Choroid plexus epithelial cell (primary cell): ENCODE data around the gene TMEM178A.

- RRBS = no CpG with 5 or more reads among the region's 10 CpGs
These were observed 1.3 kb downstream of the SRSF7 start for GRCh38 chr2:38749769-38750262.

DNA sequence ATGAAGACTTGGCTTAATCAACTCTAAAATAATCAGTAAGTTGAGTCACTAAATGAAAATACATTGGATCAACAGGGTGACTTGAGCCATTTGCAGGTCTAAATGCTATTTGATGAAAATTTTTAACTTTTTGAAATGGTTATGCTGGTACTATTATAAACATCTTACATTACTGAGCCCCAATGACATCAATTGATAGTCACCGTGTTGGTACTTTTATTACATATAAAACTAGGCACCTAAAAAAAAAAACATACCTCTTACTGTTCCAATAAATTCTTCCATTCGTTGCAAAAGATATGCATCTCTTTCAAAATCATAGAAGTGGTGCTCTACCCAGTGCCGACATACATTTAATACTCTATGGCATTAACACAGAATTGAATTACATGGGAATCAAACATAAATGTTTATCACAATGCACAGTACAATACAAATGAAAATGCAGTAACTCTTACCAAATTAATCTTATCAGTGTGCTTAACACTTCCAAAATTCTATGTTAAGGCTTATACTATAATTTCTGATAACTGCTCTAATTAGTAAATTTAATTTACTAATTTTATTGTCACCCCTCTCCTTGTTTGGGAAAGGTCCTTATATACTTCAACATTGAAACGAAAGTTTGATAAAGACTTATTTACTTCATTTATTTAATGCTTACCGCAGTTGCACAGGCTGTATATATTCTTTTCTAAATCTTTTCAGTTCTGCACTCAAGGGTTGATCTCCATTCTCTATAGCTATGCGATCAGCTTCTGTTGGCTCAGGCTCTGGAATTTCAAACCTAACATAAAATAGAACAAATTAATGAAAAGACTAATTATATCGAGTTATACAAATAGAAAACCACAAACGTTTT is 107.4 kb downstream of the SOS1 start:
- RRBS = no CpG with 5 or more reads among the region's 8 CpGs

DNA sequence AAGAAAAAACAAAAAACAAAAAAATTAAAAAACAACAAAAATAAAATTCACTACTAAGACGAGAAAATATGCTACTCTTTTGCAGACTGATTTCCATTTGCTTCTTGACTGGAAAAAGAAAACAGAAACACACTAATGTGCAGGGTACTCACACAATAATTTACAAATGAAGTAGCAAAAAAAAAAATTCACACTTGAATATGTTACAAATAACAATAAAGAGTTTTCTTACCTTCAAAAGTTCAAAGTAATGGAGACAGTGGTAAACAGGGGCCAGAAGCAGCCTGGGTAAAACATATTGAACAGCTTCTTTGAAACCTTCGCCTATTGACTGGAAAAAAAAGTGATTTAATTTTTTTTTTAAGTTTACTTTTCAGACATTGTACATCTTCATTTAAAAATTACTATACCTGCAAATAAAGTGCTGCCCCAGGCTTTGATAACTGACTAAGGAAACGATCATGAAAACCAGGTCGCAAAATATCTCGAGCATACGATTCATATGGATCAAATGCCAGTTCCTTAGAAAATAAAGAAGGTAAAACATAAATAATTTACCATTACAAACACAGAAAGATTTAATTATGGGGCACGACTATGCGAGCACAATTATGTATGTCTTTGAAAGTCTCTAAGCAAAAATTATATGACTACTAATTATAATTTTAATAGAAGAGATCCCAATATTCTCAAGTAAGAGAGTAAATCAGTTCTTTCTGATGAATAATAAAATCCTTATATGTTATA is 85.7 kb downstream of the SOS1 start:
- RRBS = no CpG with 5 or more reads among the region's 8 CpGs

GRCh38 chr2:39108245-39108667 is 12.6 kb downstream of the SOS1 start:
- RRBS = no CpG with 5 or more reads among the region's 1 CpG

GRCh38 chr2:39123672-39124188 is 2.9 kb upstream of the SOS1 start:
- RRBS = no CpG with 5 or more reads among the region's 19 CpGs

DNA sequence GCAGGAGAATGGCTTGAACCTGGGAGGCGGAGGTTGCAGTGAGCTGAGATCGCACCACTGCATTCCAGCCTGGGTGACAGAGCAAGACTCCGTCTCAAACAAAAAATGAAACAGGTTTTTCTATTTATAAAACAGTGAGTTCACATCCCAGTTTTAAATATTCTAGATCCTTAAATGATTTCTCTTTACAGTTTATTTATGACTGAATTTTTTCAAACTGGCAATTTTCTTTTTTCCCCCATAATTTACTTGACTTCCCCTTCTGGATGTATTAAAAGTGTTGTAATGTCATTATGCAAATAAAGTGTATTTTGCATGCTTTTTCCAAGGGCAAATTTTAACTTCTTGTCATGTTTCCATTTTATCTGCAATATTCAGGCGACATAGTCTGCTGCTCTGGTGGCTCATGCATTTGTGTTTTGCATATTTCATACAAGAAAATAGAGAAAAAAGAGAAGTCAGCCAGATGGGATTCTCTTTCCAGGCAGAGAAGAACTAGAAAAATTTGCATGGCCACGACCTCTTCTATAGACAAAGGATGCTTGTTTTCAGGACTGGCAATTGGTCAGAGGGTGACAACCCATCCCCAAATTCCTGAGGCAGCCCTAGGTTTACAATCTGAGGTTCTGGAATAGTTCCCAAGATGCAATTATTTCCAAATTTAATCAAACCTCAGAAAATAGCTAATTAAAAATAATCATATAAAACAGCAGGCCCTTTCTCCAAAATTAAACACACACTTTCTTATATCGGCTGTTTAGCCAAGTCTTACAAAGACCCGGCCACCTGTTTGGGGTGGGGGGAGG is 20.4 kb upstream of the SOS1 start:
- RRBS = no CpG with 5 or more reads among the region's 7 CpGs

DNA sequence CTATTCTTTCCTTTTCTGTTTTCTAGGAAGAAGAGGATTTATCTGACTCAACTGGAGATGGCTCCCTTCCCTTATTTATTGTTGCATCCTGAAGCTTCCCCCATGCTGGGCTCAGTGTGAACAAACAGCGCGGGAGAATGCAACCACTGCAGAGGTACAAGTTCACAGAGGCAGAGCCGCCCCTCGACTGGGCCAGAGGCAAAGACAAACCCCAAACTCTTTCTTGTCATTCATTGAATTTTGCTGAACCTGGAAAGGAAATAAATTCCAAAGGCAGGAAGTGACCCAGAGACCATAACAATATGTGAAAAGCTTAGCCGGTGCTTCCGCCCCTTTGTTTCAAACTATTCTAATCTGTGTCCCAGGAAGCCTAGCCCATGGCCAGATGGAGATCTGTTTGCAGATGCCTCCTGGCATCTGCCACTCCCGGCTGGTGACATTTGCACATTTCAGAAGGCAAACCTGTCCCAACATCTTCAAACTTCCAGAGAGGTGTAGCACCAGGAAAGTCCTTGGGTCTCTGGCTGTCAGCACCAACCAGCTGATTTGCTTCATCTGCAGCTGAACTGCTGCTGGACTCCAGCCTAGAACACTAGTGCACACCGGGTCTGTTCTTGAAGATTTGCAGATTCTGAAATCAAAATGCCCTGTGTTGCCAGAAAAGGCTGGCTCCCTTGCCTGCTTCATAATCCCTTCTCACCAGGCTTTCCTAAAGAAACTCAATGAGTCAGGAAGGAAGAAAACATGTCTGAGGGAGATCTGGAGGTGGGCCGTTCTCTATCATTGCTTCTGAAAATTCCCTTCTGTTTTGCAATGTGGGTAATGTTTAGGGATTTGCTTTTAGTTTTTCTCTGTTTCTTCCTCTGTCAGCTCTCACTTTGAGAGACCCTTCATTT is 79.6 kb upstream of the MAP4K3 start:
- RRBS = 7% methylated on average over 1 of the region's 9 CpGs

GRCh38 chr2:39665775-39666688 is at the start of gene TMEM178A:
TMEM178A (plus strand) TSS chr2:39665917.
- RRBS = 1% methylated on average over 59 of the region's 105 CpGs

DNA sequence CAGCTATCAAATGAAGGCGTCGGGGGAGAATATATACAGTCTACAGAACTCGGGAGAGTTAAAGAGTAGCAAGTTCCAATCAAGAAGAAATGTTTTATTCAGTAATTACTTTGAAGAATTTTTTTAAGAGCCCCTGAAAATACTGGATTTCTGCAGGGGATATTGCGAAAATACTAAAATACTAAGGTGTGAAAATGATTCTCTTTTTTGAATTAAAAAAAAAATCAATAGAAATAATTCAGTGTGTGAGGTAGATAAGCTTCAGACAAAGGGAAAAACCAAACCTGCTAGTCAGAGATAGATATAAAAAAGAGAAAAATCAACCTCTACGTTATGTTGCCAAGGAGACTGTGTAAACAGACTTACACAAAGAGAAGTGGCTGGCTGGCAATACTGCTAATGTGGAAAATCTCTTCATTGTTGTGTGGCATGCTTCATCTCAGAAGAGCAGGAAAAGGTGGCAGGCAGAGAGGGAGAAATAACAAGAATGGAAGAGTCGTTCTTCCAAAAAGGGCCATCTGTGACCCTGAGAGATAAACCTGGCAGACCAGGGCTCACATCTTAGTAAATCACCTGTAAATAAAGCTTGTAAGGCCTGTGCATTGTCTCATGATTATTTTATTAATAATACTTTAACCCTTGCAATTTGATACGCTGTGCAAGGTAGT is 200.8 kb downstream of the SLC8A1 start:
- RRBS = no CpG with 5 or more reads among the region's 7 CpGs

- RRBS = no CpG with 5 or more reads among the region's 9 CpGs
These were observed 84.4 kb downstream of the SLC8A1 start for GRCh38 chr2:40367290-40368091.

DNA sequence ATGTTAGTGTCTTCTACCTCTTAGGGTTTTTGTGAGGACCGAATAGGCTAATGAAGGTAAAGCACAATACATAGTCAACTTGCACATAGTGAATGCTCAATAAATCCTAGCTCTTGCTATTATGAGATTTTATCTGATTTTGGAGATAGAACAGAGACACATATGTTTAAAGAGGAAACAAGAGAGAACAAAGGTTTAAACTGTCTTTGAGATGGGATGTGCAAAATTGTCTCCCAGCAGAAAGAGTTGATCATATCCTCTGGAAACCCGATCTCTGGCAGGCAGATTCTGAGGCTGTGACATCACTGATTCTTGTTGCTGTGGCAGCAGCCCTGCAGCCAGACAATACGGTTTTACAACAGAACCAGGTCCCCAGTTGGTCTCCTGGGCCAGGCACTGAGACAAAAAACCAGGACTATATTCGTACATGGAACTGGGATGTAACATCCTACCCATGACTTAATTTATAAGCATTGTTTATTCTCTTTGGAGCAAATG is 80.3 kb downstream of the SLC8A1 start:
- RRBS = no CpG with 5 or more reads among the region's 4 CpGs

DNA sequence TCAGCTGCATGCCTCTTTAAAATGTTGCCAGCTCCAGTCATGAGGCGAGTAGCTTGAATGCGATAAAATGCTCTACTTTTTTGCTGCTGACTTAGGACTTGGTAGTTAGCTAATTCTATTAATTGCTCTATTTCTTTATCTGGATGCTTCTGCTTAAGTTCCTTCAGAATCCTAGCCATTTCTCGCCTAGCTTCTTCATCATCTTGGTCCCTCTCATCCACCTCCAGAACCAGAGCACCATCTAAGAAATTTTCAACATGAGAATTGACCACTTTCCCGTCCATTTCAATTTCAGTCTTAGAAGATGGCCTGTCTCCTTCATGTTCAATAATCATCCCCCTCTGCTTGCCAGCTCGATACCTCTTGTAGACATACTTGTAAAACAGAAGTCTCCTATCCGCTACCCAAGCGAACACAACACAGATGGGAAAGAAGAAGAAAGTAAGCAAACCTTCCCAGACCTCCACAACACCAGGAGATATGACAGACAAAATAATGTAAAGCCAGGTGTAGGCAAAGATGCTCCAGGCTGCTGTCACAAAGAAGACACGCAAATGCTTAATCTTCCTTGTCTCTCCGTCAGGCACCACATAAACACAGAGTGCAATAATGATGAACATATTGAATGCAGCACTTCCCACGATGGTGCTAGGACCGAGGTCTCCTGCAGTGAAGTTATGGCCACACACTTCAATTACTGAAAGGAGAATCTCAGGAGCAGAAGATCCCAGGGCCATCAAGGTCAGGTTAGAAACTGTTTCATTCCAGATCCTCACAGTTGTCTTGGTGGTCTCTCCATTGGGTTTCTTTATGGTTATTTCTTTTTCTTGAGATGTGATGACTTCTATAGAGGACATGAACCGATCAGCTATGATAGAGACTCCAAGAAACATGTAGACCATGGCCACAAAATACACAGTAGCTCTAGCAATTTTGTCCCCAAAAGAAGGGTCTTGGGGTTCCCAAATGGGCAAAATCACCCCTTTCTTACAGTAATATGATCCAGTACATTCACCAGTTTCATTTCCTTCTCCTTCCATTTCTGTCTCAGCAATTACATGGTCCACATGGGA is 22.4 kb downstream of the SLC8A1 start:
- RRBS = no CpG with 5 or more reads among the region's 12 CpGs

DNA sequence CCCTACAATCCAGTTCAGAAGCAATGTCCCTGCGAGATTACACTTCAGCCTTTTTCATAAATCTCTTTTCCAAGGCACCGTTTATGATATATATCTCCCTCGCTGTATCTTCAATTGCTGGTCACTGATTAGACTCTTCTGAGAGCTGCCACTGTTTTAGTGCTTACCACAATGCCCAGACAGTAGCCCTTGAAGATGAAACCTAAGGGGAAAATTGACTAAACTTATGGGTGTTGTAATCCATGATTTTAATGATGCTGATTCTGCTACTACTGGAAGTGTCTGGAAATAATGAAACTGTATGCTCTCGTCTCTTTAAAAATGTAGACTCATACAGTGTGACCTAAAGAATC is 5.4 kb upstream of the SLC8A1 start:
- RRBS = no CpG with 5 or more reads among the region's 4 CpGs

DNA sequence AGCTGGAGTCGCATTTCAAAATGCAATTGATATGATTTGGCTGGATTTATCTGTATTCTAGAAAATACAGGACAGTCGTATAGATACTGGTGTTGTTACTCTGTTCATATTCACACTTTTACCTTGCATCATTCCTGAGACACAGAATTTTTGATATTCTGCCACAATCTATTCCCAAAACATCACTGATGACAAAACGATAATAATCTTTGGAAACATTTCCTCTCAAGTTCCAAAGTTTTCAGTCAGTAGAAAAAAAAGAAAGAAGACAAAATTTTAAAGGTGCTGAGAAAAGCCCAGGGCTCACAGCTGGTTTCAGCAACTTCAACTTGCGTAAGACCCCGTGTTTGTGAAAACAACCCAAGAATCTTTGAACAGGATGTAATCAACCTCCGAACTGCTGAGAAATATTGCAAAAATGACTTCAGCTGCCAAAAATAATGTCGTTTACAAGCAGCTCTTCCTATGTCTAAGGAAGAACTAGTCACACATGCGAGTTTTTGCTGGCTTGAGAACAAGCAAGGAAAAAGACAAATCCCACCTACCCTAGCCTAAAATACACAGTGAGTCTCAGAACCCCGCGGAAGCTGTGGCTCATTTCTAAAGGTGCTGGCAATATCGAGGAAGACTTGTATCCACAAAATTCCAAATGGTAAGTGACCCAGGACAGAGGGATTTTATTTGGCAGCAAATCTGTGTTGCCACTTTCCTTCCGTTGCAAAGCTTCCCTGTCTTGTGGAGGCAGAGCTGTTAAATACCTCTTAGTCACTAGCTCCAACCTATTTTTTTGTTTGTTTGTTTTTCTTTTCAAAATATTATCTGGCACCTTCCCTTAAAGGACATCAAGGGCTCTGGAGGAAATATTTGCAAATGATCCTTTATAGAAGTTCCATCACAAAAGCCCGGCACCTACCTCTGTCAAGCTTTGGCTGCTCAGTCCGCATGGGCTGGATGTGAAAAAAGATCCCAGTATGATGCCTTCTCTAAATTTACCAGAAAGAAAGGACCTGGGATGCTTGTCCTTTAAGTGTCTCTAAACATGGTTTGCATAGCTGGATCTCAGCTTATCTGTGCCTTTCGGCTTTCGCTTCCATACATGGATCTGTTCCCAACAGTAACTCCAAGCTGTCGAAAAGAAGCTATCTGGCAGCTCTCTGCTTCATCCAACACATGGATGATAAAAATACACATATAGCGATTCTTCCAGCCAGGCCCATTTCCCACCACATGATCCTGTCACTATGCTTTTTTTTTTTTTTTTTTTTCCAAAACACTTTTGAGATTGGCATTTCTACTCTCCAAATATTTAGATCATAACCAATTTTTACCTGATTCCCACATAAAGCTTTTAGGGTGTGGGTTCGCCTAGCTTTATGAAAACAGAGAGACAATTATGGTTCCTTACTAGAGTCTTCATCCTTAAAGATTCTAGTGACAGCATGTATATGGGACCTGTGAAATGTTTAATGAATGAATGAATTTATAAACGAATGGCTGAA is 60.1 kb upstream of the SLC8A1 start:
- RRBS = no CpG with 5 or more reads among the region's 20 CpGs

GRCh38 chr2:41840481-41841658 is 207.0 kb upstream of the PKDCC start:
- RRBS = 0% methylated on average over 6 of the region's 56 CpGs

DNA sequence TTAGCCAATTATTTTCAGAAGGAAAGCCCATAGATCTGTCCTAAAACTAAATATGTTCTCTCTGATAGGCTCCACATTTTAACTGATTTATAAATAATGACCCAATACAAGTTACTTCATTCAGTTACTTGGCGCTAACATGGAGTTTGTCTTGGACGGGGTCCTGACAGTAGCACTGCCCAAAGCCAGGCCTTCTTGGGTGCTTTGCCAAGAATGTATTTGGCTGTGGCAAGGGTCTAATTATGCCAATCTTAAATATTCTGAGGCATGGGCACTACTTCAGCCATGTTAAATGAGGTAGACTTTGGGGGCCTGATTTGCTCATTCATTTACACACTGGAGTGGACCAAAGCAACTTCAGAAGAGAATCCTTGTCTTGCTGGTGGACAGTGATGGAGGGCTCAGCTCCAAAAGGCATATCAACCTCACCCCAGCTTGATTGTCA is 135.0 kb upstream of the PKDCC start:
- RRBS = no CpG with 5 or more reads among the region's 2 CpGs

- RRBS = no CpG with 5 or more reads among the region's 14 CpGs
These were observed 84.2 kb upstream of the PKDCC start for GRCh38 chr2:41963235-41964384.

- RRBS = no CpG with 5 or more reads among the region's 19 CpGs
These were observed 81.2 kb upstream of the PKDCC start for GRCh38 chr2:41966274-41967345.

DNA sequence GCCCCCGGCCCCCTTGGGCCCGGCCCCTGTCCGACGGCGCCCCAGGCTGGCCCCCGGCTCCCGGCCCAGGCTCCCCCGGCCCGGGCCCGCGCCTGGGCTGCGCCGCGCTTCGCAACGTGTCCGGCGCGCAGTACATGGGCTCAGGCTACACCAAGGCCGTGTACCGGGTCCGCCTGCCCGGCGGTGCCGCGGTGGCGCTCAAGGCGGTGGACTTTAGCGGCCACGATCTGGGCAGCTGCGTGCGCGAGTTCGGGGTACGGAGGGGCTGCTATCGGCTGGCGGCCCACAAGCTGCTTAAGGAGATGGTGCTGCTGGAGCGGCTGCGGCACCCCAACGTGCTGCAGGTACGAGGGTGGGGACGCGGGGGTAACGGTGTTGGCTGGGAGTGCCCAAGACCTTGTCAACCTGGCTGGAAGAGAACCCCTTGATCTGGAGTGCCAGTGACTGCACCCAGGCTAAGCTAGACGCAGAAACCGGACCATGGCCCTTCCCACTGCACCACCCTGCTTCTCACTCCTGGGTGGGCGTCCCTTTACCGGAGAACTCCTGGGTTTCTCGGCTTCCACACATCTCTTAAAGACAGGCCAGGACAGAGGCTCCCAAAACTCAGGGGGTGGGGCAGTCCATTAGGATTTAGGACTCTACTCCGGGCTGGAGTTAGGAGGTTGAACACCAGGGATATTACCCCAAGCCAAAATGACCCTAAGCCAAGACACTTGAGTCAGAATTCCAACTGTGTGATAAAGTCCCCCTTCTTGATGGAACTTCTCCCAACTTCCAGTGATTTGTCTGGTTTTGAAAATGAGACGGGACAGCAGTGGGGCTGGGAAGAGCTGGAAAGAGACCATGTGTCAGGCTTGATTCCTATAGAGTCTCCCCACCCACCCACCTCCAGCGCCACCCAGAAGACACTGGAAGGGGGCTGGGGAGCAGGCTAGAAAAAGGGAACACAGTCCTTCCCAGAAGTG is 958 bp downstream of the PKDCC start:
- RRBS = 2% methylated on average over 15 of the region's 52 CpGs

GRCh38 chr2:42100763-42101746 is 53.2 kb downstream of the PKDCC start:
- RRBS = 20% methylated on average over 15 of the region's 83 CpGs